ENCODE measurements around the gene ANKRD40CL.

GRCh38 chr17:50637392-50638332 lies 3.0 kb downstream of the ABCC3 start:
- PRO-cap = no peak

- PRO-cap = no peak
Measured at GRCh38 chr17:50668104-50669115, 33.7 kb downstream of the ABCC3 start.

DNA sequence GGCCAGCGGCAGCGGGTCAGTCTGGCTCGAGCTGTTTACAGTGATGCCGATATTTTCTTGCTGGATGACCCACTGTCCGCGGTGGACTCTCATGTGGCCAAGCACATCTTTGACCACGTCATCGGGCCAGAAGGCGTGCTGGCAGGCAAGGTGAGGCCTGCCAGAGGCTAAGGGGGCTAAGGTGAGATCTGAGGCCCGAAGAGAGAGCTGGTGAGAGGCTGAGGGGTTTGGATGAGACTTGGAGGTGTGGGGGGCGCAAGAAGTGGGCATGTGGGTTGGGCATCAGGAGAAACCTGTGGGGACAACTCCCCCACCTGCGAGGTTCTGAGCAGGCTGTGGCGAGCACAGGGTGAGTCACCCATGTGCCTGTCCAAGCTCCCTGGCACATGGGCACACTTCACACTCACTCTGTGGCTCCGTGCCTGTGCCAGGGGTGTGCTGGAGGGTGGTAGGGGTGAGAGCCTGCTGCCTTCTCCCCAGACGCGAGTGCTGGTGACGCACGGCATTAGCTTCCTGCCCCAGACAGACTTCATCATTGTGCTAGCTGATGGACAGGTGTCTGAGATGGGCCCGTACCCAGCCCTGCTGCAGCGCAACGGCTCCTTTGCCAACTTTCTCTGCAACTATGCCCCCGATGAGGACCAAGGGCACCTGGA lies 34.6 kb downstream of the ANKRD40 start:
- PRO-cap = no peak

DNA sequence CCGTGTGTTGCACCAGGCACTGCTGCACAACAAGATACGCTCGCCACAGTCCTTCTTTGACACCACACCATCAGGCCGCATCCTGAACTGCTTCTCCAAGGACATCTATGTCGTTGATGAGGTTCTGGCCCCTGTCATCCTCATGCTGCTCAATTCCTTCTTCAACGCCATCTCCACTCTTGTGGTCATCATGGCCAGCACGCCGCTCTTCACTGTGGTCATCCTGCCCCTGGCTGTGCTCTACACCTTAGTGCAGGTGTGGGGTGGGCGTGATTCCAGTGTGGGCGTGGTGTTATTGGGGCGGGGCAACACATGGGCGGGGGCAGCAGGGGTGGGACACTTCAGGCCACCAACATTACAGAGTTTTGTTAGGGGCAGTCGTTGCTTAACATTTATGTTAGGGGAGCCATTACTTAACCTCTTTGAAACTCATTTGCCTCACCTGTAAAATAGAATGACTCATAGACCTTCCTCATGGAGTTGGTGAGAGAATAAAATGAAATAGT lies 31.3 kb downstream of the ANKRD40 start:
- PRO-cap = no peak

DNA sequence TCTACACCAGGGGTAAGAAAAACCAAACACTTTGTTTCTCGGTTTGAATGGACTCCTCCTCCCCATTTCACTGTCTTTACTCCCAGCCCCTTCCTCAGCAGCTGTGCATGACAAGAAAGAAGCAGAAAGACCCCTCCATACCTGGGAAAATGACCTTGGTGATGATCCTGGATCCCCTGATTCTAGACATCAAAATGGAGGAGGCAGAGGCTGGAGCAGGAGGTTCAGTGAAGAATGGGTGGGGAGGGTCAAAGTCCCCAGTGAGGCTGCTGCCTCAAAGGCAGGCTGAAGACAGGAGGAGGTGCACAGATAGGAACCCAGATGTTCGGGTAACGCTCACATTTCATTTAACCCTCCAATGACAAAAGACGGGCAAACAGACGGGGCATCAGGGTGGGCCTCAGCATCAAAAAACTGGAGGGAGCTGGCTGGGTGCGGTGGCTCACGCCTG lies at the start of gene ANKRD40CL:
Gene ANKRD40CL, minus strand, starts transcription at position 197 of the 451 bp plus-strand sequence.
- PRO-cap = no peak

- PRO-cap = no peak
Measured at GRCh38 chr17:50845493-50846118, 10.2 kb downstream of the WFIKKN2 start.

DNA sequence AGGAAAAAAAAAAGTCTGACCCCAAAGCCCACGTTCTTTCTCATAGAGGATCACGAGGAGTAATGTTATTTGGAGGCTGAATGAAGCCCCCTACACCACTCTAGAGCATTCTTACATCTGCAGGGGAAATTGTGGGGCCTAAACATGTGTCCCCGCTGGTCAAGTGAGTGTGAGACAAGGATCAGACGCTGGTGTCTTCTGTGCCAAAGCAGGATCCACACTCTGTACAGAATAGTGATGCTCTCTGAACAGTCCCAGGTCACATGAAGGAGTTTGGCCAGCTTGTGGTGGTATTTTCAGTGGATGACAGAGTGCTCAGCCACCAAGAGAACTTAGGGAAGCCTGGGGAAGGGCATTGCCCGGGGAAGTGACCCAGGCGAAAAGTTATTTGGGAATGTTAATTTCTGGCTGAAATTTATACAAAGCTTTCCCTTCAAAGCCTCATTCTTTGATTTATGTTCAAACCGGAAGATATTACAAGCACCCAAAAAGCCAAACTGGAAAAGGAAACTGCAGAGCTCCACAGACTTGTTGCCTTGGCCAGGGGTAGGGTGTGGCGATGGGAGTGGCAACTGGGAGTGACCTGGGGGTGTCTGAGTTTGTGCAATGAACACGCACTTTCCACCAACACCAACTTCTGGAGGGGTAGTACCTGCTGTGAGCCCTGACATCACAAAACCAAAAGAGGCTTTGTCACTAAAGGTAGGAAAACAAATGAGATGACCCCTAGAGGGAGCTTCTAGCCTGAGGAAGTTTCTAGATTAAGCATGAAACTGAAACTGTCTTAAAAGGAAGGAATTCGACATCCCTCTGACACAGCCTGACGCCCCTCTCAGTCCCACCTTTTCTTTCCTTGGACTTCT lies 14.4 kb downstream of the TOB1 start:
- PRO-cap = unidirectional peak, plus-strand start at position 787 of the sequence

DNA sequence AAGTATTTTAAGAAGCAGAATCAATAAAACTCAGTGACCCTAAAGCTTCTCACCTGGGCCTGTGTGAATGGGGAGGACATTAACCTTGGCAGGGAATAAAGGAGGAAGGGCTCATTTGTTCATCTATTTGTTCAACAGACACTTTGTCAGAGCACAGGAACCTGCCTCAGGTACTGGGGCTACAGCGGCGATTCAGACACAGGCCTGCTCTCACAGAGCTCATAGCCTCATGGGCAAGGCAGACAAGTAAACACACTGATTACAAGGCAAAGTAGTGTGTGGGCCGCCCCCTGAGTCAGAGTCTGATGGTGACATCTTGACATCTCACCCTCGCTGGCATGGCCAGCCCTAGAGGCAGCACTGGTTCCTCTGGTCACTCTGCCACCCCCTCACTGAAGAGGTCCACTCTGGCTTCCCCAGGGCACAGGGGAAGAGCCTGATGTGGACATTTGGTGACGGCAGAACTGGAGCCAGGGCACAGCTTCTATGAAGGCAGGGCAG lies 32.8 kb upstream of the TOB1 start:
- PRO-cap = no peak

- PRO-cap = no peak
Measured at GRCh38 chr17:50942180-50942876, 76.2 kb upstream of the TOB1 start.

GRCh38 chr17:50954108-50954746 lies 88.1 kb upstream of the TOB1 start:
- PRO-cap = no peak

GRCh38 chr17:50955731-50956347 lies 89.7 kb upstream of the TOB1 start:
- PRO-cap = no peak

- PRO-cap = no peak
Measured at GRCh38 chr17:51001511-51002013, 119.1 kb downstream of the SPAG9 start.

DNA sequence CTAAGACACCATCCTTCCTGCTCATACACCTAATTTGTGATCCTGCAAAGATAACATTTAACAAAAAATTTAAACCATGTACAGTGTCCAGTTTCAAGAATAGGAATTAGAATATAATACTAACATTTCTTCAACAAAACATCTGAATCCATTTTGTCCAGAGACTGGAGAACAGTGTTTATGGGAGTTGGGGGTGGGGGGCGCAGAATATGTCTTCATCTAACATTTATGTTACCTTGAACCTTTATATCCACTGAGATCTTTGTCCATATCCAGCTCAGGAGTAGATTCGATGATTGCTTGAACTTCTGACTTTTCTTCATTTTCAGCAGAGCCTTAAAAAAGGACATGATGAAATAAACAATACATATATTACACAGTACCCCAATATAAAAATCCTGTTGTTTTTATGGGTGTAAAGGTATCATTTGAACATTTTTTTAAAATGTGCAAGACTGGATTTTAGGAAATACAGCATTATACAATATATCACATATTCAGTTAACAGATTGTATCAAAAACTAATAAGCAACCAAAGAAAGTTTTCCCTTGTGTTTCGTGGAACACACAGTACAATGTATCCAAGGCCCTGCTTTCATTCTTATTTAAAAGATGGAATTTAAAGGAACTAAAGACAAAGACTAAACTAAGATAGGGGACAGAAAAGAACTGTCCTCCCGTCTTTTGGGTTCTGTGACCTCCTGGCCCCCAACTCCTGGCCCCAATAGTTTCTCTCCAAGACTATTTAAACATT lies 100.6 kb downstream of the SPAG9 start:
- PRO-cap = no peak

- PRO-cap = no peak
Measured at GRCh38 chr17:51021101-51021645, 99.5 kb downstream of the SPAG9 start.

DNA sequence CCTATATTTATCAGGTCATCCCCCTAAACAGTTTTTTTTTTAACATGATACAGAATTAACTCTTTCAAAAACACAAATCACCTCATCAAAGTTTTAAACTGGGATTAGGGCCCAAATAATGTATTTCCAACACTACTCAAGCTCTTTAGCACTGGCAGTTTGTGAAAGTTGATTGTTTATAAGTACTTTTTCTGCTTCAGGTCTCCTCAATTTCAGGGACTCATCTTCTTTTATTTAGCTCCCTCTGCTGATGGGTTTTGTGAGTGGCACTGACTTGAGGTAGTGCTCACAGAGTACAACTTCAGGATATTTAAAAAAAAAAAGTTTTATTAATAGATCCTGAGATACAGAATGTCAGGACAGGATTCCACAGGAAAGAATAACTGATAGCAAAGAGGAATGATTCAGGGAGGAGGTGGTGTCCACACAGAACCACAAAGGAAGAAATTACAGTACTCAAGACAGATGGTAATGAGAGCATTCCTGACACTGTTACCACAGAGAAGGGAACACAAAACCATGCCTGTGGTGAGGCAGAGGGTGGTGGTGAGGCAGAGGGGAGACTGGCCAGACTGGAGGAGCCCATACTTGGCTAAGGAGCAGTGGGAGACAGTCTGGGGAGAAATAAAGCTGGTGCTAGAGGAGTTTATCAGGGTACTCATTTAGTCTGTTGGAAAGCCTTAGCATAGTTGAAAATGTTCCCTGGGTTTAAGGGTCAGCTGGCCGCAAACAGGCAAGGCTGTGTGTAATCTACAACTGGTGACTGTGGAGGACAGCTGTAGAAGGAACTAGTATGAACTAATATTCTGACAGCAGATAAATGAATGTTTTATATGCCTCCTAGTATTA lies 63.7 kb downstream of the SPAG9 start:
- PRO-cap = no peak

- PRO-cap = no peak
Measured at GRCh38 chr17:51081878-51082269, 38.8 kb downstream of the SPAG9 start.

- PRO-cap = no peak
Measured at GRCh38 chr17:51119238-51120294, 1.1 kb downstream of the SPAG9 start.

DNA sequence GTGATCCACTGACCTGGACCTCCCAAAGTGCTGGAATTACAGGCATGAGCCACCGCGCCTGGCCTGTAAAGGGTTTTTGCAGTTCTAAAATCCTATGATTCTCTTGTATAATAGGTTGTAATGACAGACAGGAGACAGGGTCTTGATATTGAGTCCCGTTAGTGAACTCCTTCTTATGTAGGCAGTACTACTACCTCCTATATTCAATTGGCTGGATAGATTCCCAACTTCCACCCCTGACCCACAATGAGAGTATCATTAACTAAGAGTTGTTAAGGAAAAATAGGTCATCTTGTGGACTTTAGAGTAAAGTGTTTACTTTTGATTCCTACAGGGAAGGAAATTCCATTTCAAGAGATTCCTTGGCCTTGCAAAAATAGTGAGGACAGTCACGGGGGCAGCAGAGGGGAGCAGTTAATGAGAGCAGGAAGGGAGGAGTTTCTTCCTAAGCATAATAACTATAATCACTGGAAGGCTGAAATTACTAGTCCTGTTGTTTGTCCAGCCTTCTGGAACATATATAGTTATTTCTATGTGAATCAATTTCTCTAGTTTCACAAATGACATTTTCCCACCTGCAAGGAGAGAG lies 5.3 kb upstream of the SPAG9 start:
- PRO-cap = no peak

GRCh38 chr17:51153729-51154600 lies 606 bp downstream of the NME1 start:
- PRO-cap = no peak

DNA sequence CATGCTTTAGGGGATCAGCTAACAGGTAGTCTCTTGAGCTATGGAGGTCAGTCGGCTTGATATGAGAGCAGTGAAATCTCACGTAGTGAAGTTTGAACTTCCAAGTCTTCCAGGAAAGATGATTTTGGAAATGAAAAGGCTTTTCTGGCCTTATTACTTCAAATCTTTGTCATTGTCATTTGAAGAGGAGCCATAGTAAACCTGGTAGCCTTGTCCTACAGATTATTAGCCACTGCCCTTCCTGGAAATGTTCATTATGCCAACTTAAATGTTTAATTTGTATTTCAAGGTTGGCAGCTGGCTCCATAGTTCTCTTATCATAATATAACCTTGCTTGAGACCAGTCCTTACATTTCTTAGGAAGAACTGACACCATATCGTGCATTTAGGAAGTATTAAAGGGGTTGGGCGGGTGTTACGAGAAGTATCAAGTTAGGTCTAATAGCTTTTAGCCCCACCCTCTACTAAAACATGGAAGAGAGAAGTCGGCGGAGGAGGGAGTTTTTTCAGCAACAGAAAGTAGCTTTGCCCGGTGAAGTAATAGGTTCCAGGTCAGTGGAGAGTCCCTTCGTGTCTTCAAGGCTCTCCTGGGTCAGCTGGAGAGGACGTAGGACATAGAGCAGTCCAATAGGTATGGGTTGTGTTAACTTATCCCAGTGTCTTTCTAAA lies 37.9 kb downstream of the UTP18 start:
- PRO-cap = no peak